Vein endothelial cell (primary cell): ENCODE results near the gene GPR150.

DNA sequence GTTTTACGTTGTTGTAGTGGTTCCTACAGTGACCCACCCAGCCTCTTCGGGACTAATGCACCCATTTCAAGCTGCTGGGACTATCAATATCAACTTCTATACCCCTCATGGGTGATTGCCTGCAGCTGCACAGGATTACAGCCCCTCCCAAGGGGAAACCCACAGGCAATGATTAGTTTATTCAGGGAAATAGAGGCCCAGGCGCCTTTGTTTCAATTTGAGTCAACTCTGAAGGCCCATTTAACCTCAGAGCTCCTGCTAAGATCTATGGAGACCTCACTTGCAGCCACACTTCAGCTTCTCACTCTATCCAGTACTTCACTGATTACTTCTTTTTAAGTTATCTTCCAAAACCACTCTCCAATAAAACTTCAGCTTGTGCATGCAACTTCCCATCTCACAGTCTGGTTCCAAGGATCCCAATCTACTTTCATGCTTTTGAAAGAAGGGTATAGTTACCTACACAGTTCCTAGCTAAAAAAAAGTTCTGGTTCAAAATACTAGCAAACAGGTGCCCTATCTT lies 342.6 kb upstream of the NR2F1 start:
- CAGE, long polyA plus RNA, result no peak

- CAGE, long polyA plus RNA, result no peak
Observed at GRCh38 chr5:93589690-93590368, 6.8 kb downstream of the NR2F1 start.

GRCh38 chr5:93682918-93683966 lies 58.2 kb downstream of the POU5F2 start:
- CAGE, long polyA plus RNA, result no peak

DNA sequence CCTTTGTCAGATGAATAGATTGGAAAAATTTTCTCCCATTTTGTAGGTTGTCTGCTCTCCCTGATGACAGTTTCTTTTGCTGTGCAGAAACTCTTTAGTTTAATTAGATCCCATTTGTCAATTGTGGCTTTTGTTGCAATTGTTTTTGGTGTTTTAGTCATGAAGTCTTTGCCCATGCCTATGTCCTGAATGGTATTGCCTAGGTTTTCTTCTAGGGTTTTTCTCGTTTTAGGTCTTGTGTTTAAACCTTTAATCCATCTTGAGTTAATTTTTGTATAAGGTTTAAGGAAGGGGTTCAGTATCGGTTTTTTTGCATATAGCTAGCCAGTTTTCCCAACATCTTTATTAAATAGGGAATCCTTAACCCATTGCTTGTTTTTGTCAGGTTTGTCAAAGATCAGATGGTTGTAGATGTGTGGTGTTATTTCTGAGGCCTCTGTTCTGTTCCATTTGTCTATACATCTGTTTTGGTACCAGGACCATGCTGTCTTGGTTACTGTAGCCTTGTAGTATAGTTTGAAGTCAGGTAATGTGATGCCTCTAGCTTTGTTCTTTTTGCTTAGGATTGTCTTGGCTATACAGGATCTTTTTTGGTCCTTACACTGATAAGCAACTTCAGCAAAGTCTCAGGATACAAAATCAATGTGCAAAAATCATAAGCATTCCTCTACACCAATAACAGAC lies 221.8 kb upstream of the FAM172A start:
- CAGE, long polyA plus RNA, result no peak

DNA sequence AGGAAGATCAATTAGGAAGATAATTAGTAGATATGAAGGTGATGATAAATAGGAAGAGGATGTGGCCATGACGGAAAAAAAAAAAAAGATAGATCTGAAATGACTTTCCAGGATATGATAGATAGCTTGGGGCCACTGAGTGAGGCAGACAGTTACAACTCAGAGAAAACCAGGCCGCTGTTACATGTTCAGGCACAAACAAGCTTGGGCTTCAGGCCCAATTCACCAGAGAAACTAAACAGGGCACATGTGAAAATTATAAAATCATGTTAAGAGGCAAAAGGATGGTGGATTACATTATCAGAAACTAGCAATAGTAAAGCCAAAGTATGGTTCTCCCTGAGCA lies 43.1 kb downstream of the KIAA0825 start:
- CAGE, long polyA plus RNA, result no peak

DNA sequence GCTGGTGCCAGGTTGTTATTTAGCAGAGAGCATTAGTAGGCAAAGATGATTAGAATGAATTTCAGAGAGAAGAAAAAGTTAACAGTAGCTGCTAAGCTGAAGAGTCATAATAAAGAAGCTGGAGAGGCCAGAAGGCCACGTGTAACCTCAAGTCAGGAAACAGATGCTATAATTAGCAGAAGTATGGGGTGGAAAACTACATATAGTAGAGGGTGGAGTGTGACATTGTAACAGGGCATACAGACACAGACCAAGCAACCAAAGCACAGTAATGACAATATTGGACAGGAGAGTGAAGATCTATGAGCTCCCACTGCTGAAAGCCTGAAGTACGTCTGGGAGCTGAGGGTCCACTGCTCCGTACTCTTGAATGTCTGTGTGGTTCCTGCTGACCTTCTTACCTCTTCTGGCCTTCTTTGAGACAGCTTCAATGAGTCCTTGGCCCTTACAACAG lies 257.5 kb downstream of the MCTP1 start:
- CAGE, long polyA plus RNA, result no peak

- CAGE, long polyA plus RNA, result no peak
Observed at GRCh38 chr5:95619821-95620233, at the start of gene GPR150. GPR150 (plus strand) TSS chr5:95620087.

DNA sequence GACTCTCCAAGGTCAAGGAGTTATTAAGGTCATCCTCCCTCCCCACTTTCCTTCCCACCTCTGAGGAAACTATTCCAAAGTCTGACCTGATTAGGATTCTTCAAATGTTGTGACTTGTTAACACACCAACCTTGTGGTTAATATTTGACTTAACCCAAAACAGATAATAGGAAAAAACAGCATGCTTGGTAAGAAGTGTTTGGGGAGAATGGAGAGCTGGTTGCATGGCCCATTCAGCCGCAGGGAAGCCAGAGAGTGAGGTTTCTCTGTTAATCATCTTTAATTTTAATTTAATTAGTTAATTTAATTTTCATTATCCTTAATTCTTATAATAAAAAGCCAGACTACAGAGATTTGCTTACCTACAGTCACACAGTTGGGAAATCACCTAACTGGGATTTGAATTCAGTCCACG lies 18.6 kb downstream of the GLRX start:
- CAGE, long polyA plus RNA, result no peak

- CAGE, long polyA plus RNA, result no peak
Observed at GRCh38 chr5:95827038-95827755, 4.7 kb upstream of the GLRX start.

DNA sequence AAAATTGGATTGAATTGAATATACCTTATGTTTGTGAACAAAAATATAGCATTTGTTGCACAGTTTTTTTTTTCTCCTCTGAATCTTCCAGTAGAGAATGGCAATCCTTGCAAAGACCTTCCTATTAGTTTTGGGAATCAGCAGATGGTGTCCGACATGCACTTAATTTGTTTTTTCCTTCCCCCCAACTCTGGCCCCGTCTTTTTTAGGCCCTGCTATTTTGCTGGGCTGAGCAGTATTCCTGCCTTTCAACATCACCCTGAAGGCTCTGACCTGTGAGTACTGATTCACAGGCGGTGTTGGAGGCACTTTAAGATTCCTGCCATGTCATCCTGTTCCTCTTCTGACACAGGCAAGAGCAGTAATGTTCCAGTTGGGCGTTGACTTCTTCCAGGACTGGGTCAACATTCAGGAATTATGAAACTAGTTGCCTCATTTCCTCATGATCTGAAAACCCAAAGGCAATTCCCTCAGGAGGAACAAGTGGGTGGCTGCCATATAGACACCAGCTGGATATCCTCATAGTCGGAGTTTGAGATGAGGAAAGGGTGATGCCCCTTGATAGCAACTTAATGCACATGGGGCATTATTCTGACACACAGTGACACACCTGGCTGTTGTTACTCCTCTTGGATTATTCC lies 19.3 kb upstream of the GLRX start:
- CAGE, long polyA plus RNA, result no peak

GRCh38 chr5:95861227-95861891 lies 38.8 kb upstream of the GLRX start:
- CAGE, long polyA plus RNA, result no peak

DNA sequence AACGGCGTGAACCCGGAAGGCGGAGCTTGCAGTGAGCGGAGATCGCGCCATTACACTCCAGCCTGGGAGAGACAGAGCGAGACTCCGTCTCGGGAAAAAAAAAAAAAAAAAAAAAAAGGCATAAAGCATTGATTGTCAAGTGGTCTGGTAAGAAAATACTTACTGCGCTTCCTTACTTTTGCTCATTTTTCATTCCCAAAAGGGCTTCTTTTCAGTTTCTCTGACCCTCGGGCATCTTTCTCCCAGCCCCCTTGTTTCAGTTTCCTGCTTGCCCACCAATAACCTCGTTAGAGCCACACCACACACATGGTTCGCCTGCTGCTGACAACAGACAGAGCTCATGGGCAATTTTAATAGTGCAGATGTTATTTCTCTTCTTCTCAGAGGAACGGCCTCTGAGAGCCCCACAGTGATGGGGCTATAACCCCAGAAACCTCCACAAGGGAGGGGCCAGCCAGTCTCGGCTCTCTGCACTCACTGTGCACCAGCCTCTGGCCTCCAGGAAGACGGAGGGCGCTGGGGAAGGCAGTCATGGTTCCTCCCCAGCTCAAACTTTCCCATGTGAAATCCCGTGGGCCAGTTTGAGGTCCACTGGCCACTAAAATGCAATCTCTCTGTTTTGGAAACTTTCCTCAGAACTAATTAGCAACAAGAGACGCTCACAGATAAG lies 55.6 kb upstream of the GLRX start:
- CAGE, long polyA plus RNA, result no peak

- CAGE, long polyA plus RNA, result no peak
Observed at GRCh38 chr5:95949922-95950330, 11.7 kb downstream of the ELL2 start.

- CAGE, long polyA plus RNA, result no peak
Observed at GRCh38 chr5:96122265-96122657, 160.6 kb upstream of the ELL2 start.

- CAGE, long polyA plus RNA, result no peak
Observed at GRCh38 chr5:96171797-96172430, 210.3 kb upstream of the ELL2 start.

- CAGE, long polyA plus RNA, result no peak
Observed at GRCh38 chr5:96384376-96384912, 48.6 kb downstream of the PCSK1 start.

DNA sequence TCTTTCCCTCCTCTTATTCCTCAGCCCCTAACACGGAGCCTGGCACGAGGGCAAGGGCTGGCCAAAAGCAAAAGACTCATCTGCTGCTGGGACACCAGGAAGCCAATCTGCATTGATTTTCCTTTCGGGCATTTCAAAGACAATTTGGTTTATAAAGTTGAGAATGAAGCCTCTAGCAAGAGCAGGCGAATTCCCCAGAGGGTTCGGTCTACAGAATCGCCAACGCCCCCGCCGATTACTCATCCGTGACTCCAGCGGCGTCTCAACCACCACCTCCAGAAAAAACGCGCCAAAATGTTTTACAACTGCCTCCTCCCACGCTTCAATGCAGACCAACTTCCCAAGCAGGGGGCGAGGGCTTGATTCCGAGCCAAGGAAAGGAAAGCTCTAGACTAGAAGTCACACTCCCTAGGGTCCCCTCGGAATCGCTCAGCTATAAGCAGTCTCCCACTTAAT lies 1.5 kb downstream of the PCSK1 start:
- CAGE, long polyA plus RNA, result no peak

DNA sequence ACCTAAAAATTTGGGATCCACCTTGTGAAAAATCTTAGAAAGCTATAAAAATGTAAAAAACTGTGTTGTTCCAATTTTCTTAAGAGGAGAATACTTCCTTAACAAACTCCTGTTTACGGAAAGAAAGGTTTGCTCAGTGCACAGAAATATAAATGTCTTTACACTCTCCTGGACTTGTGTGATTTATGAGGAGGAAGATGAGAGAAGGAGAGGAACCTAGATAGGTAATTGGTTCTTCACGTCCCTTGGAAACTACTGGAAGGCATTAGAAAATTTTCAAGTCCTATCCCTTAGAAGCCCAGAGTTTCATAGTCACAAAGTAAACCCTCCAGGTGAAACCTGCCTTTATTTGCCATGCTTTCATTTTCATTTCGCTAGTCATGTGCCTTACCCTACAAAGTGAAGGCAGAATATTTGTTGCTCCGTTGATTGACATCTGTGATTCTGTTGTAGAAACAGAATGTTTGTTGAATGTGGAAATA lies 34.6 kb upstream of the CAST start:
- CAGE, long polyA plus RNA, result no peak

DNA sequence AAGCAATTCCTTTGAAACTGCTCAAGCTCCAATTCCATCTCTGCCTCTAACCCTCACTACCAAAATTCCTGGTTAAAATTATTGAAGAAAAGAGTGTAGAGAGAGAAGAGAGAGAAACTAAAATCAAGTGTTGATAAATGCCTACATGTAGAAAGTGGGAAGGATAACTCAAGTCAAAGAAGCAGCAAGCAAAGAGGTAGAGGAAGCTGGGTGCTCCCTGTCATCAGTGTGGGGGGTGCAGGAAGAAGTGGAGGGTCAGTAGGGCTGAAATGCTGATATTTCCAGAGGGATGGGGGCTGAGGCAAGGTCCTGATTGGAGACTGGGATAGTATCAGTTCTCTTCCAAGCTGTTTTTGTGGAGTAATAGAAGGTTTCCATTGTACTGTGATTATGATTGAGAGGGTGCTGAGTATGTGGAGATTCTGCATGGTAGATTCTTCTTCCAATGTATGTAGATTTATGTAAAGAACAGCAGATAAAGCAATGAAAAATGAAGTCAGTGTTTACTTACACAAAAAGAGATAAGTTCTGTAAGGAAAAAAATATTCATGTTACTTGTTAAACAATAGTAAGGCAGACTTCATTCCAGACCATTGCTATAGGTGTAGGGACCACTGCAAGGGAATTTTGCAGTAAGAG lies 24.2 kb downstream of the CAST start:
- CAGE, long polyA plus RNA, result no peak

- CAGE, long polyA plus RNA, result no peak
Observed at GRCh38 chr5:96709071-96709800, 47.1 kb downstream of the CAST start.